Mesenchymal stem cell of Wharton's jelly (primary cell): Measurements from ENCODE around the genes USH1C, TPH1, LDHAL6A, UEVLD and TMEM86A.

DNA sequence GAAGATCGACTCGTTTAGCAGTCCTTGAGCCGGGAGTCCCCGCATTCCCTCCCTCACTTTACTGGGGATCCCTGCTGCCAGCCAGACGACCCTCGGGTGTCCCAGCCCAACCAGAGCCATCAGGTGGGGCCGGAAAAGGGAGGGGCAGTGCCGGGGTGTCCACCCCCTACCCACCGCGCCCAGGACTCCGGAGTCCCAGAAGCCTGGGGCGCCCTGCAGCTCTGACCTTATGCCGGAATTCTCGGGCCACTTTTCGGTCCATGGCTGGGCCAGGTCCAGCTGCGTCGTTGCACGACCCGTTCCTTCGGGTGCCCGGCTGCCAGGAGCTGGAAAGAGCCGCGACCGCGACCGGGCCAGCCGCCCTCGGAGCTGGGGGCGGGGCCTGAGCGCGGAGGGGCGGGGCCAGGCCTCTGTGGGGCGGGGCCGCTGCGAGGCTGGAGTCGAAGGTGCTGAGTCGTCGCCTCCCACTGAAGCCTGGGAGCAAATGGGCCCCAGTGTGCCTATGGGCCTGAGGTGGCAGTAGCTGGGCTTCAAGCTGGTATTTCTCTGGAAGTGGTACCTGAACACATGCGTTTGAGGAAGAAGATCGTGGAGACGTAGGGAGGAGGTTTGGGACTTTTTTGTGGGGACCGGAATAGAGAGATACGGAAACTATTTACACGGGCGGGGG, at the start of gene USH1C:
TSS of gene USH1C (minus strand) at position 371 of the 670 bp plus-strand sequence.
- CAGE, long polyA plus RNA: no peak

- CAGE, long polyA plus RNA: no peak
Measured at GRCh38 chr11:17762098-17762344, 27.4 kb downstream of the KCNC1 start.

DNA sequence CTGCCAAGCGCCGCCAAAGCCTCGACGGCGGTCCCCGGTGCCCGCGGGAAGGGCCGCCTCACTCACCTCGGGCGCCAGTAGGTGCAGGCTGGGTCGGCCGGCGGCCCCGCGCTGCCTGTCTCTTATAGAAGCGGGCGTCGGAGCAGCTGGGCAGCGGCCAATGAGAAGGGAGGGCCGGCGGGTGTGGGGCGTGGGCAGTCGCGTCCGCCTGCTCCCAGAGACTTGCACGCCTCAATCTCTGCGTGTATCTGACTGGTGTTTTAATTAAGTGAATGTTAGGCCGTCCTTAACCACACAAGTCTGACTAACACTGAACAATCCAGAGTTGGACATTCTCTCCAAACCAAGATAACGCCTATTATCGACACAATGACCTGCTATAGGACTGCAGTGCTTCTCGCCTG, at the start of gene TPH1:
TSS of gene TPH1 (minus strand) at position 95 of the 404 bp plus-strand sequence.
- CAGE, long polyA plus RNA: no peak

DNA sequence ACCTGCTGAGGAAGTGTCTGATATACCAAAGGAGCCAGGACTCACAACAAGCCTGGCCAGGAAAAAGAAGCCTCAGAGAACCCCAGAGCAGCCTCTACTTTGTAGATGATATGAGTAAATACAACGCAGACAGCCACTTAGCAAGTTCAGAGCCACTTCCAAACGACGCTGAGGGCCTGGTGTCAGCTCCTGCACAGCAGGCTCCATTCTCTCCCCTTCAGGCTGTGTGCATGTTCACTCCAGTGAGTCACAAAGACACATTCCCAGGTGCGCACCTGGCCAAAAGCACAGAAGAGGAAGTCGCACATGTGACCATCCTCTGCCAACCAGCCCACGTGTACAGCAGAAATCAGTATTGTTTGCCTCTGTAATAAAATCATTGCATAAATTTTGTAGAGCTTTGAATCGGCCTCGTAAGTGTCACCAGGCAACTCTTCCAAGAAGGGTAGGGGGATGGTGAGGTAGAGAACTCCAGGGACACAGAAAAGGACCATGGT, 19.5 kb upstream of the TPH1 start:
- CAGE, long polyA plus RNA: no peak

DNA sequence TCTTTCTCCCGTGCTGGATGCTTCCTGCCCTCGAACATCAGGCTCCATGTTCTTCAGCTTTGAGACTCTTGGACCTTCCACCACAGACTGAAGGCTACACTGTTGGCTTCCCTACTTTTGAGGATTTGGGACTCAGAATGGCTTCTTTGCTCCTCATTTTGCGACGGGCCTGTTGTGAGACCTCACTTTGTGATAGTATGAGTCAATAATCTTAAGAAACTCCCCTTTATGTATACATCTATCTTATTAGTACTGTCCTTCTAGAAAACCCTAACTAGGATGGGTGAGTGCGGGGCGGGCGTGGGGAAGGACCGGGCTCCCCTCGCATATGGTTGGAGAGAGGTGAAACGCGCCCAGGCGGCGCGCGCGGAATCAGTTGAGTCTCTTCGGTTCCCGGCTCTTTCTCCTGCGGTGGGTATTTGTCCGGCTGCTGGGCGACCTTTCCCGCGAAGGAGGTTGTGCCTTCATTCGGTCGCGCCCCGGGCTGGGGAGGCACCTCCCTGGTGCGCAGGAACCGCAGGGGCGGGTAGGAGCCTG, 27.8 kb downstream of the SAA4 start:
- CAGE, long polyA plus RNA: no peak

- CAGE, long polyA plus RNA: no peak
Measured at GRCh38 chr11:18335373-18336087, 13.2 kb downstream of the GTF2H1 start.

- CAGE, long polyA plus RNA: no peak
Measured at GRCh38 chr11:18408439-18409248, 3.5 kb upstream of the LDHC start.

GRCh38 chr11:18455475-18456258, at the start of gene LDHAL6A:
LDHAL6A (plus strand) TSS chr11:18455856.
- CAGE, long polyA plus RNA: no peak

GRCh38 chr11:18483797-18484251, 28.2 kb downstream of the LDHAL6A start:
- CAGE, long polyA plus RNA: no peak

- CAGE, long polyA plus RNA: no peak
Measured at GRCh38 chr11:18588588-18589569, at the start of gene UEVLD. UEVLD (minus strand) TSS chr11:18588734.

DNA sequence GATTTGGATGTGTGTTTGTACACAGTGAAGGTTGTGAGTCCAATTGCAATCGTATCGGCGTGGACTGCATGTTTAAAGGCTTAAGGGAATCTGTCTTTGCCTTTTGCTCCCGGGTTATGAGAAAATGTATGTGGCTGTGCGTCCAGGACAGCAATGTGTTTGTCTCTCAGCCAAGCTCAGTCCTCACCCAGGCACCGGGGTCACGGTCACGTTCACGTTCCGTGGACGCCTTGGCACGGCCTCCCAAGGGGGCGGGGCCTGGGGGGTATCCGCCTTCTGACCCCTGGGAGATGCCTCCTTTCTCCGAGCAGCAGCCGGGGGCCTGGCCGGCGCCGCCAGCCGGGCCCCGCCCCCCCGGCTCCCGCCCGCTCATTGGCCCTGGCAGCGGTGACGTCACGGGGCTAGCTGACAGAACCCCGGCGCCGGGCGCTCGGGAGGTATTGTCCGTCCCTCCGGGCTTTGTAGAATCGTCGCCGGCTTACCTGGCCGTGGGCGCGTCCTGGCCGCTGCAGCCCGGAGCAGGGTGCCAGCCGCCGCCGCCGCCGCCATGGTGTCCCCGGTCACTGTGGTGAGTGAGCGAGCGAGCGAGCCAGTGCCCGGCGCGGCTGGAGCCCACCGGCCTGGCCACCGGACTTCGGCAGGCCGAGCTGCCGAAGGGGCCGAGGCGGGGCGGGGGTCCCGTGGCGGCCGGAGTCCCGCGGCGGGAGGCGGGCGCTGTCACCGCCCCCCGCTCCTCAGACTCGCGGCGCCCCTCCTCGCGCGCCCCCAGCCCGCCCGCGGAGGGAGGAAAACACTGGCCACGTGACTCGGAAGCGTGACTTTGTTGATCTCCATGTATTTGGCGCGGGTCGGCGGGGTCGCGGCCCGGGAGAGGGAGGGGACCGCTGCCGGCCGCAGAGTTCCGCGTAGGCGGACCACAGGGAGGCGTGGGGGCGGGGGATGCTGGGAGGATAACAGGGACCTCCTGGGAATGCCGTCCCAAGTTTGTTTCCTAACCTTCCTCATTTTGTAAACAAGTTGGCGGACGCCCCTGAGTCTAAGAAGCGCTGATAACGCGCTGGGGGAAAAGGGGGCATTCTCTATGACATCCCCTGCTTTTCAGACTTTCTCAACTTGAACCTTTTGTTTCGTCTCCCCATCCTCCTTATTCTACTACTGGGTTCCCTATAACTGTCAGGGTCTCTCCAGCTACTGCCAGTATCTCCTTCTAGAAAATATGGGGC, at the start of gene TMEM86A:
TSS of gene TMEM86A (plus strand) at position 440 of the 1,223 bp plus-strand sequence.
- CAGE, long polyA plus RNA: no peak

DNA sequence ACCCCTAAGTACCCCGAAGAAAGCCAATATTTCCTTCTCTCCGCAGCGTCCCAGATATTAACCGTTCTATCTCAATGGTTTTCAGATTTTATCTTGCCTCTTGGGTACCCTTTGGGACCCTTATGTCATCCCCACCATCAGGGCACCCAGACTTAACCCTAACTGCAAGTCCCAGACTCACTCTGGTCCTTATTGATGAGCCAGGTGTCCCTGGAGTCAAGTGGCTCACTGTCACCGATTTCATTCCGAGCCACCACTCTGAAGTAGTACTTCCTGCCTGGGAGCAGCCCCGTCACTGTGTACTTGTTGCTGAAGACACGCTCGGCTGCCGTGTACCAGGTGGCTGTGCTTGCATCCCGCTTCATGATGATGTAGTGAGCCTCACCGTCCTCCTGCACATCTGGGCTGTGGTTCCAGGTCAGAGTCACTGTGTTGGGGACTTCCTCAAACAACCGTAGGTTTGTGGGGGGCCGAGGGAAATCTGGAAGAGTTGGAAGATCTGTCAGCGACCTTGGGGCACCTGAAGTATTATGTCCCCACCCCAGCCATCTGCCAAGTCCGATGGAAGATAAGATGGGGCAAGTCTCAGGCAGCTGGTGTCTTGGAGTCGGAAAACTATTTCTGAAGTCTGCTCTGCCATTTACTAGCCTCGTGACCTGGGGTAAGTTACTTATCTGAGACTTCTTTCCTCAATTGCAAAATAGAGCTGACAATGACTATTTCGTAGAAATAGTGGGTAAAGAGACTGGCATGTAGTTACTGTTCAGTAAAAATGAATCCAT, 8.3 kb downstream of the TMEM86A start:
- CAGE, long polyA plus RNA: no peak

- CAGE, long polyA plus RNA: no peak
Measured at GRCh38 chr11:18720261-18720783, 5.7 kb downstream of the IGSF22 start.

- CAGE, long polyA plus RNA: no peak
Measured at GRCh38 chr11:19432148-19433249, 191.8 kb upstream of the E2F8 start.

DNA sequence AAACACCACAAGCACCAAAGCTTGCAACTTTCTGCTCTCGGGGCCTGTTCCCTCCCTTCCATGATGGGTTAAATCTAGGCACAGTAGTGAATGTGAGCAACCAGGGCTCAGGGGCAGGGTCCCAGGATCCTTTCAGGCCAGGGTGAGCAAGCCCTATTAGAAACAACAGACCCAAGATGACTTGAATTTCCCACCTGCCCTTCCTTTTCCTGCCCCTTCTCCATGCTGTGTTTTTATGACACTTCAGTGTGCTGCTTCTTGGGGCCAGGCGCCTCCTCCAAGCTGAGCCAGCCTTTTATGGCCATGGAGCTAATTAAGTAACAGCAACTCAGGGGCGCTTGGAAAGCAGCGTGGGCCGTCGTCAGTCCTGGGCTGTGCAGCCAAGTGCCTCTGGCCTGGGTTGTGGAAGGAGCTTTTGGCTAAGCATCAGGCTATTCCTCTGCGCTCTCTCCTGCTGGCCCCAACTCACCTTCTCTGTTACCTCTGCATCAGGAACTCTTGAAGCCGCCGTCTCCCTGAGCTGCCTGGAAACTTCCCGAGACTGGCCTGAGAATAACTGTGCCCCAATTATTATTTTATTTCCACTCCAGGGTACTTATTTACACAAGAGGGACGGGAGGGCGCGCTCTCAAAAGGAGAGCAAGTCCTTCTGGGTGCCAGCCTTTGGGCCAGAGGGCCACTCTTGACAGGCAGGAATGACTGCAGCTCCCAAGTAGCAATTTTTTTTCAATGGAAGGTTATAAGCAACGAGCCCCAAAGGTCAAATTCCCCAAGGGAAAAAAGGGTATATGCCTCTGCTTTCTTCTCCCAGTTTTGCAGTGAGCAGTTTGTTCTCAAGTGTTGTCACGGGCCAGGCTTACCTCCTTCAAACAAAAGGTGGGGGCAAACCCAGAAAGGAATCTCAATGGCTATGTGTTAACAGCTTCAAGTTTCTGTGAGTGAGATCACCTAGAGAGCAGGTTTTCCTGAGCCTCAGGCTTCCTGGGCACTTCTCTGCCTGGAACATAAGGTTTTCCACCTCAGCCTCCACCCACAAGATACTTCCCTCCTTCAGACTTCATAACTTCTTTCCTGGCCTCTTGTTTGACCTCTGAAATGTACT, 38.6 kb upstream of the NAV2 start:
- CAGE, long polyA plus RNA: no peak

GRCh38 chr11:19775143-19775570, 62.5 kb downstream of the NAV2 start:
- CAGE, long polyA plus RNA: no peak

DNA sequence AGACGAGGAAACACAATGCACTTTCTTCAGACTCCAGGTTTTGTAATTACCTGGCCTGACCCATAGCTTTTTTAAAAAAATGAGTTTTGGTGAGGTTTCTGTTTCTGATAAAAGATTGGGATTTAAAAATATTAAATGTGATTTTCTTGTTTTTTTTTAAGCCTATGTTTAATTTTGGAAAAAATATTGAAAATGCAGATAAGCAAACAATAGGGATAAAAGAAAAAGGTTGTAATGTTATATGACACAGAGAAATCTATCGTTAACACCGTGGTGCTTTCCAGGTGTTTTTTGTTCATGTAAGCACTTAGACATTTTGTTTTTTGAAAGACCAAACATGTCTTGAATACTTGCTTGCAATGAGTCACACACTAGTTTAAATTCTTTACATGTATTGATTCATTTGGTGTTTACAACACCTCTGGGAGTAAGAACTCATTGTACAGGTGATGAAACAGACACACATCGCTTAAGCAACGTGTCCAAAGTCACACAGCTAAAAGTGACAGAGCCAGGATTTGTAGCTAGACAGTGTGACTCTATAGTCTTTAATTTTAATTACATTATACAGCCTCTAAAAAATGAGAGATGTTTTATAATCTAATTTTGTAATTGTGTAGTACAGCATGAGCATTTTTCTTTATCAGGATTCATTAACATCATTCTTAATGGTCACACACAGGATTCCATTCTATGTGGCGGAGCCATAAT, 149.0 kb downstream of the DBX1 start:
- CAGE, long polyA plus RNA: no peak

- CAGE, long polyA plus RNA: no peak
Measured at GRCh38 chr11:20027111-20027827, 133.0 kb downstream of the DBX1 start.

DNA sequence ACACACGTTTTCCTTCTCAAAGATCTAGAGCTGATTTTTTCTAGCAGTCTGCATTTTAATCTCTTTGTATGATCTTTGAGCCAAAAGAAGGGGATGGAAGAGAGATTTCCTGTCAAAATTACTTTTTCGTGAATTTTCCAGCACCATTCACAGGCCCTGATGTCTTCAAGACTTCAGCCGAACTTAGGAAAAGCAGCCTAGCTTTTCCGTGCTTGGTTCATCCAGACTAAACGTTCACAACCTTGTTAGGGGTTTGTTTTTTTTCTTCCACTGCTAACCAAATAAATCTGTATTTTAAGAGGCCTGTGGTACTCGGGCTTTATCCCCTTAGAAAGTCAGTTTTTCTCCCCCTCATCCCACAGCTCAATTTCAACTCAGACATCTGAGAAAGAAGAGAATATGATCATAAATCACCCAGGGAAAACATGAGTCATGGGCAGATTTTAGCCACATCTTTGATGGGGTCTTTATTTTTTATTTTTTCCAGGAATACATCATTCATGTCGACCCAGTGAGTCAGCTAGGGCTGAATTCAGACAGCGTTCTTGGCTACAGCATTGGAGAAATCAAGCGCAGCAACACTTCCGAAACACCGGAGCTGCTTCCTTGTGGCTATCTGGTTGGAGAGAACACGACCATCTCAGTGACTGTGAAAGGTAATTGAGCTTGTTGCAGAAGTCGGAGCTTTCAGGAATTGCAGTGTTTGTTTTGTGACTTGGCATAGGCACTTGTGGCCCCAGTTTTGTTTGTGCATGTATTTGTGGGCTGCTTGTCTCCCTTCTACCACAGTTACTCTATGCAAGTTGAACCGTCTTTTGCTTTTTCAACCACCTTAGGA, 63.0 kb downstream of the DBX1 start:
- CAGE, long polyA plus RNA: no peak

- CAGE, long polyA plus RNA: no peak
Measured at GRCh38 chr11:22193525-22194162, 759 bp downstream of the ANO5 start.